ENCODE results near the genes SLX9, ADARB1 and POFUT2.

- PRO-cap, result bidirectional peak, plus-strand start at chr21:44485571, minus-strand start at chr21:44485351; unidirectional peak, plus-strand start at chr21:44485571; unidirectional peak, plus-strand start at chr21:44485672
Observed at GRCh38 chr21:44484824-44485986, 29.9 kb downstream of the LRRC3 start.

DNA sequence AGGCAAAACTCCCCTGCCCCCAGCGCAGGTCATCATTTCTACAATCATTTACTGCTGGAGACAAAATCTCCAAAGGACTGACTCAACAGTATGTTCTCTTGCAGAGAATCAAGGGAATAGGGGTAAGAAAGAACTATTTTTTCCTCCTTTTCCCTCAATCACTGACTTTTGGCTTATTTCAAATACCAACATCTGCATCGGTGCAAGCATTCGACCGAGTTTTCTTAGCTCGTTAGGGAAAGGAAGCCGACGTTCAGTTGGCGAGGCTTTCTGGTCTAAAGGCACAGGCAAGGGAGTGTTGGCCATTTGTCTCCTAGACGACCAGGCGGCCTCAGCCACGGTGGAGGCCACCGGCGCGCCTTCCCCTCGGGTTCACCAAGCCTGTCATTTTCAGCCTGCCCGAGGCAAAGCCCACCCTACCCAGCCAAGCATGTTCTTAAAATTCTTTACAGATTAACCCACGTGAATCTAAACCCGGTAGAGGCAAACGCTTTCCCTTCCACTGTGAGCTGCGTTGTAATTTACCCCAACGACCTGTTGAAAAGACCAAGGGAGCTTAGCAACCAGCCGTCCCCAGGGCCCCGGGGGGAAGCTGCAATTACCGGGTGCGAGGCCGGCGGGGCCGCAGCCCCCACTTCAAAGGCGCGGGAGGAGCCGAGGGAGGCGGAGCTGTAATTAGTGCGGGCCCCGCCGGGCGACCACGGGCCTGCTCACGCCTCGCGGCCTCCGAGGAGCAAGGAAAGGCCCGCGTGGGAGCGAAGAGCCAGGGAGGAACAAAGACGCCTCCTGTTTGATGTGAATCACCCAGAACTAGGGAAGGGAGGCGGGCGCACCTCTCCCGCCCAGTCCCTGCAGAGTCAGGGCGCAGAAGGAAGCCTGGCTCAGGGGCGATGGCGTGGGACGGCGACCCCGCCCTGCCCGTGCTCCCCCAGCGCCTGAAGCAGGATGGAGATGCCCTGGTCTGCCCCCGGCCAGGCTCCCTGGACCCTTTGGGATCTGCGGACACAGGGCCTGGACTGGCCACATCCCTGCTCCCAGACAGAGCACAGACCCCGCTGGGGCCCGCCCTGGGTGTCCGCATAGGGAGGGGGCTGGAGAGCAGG, 11.9 kb upstream of the TSPEAR start:
- PRO-cap, result no peak

DNA sequence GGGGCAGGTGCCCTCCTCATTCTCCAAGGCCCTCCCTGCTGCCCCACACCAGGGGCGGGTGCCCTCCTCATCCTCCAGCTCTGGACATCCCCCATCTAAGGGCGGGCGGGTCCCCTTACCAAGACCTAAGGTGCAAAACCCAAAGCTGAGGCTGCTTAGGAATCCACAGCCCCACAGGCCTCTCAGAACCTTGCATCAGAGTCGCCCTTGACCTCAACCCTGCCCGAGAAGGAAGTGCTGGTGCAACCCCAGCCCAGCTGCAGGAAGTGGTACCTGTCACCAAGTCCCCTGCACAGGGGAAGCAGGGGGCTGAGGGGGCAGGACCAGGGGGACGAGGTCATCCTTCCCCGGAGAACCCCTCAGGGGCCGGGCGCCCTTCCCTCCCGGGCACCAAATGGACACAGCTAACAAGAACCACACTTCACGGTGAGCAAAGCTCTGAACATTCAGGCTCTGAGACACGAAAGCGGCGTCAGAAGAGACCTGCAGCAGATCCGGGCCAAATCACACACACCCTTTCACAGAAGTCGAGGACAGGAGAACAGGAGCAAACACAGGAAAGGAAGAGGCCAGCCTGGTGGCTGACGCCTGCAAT, 6.5 kb downstream of the ITGB2 start:
- PRO-cap, result no peak

DNA sequence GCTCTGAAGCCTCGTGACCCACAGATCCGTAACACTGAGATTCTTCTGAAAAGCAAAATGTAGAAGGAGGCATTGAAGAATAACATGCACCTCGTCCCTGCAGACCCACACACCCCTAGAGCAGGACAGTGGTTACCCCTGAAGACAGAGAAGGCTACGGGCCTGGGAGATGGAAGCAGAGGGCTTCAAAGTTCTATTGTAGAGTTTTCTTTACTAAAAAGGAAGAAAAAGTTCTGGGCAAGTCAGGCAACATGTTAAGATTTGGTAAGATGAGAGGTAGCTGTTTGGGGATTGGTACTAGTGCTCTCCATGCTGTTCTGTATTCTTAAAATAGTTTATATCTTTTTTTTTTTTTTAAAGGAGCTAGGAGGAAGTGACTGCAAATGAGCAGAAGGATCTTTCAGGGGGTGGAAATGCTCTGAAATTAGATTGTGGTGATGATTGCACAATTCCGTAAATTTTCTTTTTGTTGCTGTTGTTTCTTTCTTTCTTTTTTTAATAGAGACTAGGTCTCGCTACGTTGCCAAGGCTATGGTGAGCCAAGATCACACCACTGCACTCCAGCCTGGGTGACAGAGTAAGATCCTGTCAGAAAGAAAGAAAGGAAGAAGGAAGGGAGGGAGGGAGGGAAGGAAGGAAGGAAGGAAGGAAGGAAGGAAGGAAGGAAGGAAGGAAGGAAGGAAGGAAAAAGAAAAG, 4.2 kb upstream of the ITGB2 start:
- PRO-cap, result no peak

DNA sequence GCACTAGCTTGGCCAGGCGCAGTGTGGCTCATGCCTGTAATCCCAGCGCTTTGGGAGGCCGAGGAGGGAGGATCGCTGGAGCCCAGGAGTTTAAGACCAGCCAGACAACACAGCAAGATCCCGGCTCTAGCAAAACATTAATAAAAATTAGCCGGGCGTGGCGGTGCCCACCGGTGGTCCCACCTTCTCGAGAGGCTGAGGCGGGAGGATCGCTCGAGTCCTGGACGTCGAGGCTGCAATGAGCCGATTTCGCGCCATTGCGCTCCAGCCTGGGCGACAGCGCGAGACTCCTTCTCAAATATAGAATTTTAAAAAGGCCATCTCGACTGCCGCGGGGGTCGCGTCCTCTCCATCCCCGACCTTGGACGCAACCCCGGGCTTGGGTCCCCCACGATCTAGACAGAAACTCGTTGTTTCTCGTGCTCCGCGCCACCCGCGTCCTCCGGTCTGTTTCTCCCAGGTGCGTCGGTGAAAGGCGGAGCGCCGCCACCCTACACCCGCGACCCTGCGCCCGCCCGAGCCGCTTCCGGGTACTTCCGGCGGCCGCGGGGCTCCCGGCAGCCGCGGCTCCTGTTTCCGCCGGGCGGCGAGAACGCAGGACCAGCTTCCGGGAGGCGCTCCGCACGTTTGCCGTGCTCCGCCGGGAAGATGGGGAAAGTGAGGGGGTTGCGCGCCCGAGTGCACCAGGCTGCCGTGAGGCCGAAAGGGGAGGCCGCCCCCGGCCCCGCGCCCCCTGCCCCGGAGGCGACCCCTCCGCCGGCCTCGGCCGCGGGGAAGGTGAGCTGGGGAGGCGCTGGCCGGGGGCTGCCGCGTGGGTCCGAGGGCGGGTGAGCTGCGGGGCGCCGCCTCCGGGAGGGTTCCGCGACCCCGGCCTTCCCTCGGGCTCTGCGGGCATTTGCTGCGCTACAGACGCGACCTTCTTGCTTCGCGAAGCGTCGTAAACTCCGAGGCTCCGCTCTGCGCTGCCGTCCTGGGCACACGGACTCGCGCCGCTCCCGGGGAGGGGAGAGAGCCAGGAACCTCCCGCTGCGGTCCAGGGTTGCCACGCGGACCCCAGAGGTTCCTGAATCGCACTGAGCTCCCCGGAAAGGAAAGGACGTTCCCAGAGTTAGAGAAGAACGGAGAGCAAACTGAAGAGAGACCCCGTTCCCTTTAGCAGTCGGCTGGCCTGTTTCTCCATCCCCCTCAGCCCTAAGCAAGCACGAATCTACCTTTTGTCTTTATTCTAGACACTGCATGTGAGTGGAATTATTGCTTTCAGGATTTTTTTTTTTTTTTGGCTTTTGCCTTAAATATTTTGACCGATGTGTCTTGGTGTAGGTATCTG, at the start of gene SLX9:
TSS of gene SLX9 (plus strand) at position 620 of the 1,327 bp plus-strand sequence.
- PRO-cap, result bidirectional peak, plus-strand start at position 603 of the sequence, minus-strand start at position 507 of the sequence

DNA sequence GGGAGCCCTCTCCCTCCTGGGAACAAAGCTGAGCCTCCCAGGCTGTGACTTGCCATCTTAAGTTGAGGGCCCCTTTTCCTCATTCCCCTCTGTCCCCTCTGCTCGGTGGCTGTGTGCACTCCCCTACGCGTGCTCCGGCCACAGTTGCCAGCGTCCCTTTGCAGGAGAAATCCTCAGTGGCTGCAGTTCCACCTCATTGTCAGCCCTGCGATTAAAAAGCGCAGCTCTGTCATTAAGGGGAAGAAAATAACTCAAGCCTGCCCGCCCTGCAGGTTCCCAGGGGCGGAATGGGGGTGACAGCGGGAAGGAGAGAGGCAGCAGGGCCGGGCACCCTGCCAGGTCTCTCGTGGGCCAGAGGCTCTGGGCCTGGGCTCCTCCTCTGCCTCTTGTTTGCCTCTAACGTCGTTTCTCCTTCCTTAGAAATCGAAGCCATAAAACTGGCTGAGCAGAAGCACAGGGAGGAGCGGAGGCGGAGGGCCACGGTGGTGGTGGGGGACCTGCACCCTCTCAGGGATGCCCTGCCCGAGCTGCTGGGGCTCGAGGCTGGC, 26.9 kb downstream of the SLX9 start:
- PRO-cap, result no peak

- PRO-cap, result no peak
Observed at GRCh38 chr21:44989444-44989981, 49.7 kb downstream of the SLX9 start.

DNA sequence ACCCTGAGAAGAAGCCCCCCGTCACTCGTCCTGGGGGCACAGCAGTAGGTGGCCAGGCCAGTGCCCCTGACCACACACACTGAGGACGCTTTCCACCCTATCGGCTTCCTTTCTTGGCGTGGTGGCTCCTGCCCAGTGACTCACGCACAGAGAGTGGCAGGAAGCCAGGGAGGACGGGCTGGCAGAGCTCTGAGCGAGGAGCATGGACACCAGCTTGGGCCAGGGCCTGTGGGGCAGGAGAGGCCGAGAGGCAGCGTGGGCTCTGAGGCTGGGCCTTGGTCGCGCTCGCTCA, 61.1 kb downstream of the SLX9 start:
- PRO-cap, result no peak

DNA sequence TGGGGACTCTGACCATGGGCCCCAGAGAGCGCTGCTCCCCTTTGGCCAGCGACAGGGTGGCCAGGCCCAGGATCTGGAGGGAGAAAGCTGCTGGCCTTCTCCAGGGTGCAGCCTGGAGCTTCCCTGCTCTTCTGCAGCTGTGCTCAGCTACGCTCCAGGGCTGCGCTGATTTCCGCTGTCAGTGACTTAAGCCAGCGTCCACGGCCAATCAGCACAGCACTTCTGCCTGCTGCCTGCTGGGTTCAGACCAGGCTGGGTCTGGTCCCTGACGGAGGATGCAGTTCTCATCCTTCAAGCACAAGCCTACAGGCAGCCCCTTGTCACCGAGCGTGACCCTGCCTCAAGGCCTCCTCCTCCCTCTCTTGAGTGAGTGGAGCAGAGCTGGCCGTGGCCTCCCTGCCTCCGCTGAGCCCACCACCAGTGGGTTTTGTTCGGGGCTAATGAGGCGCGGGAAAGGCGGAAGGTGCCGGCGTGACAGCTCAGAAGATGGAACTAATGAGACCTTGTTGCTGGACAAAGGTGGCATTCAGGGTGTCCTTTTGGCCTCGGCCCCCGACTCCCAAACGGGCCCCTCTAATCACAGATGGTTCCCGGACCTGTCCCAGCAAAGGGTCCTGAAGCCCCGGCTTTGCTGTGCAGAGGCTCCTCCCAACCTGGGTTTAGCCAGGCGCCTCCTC, 44.7 kb upstream of the ADARB1 start:
- PRO-cap, result no peak

GRCh38 chr21:45063978-45064326, 10.4 kb upstream of the ADARB1 start:
- PRO-cap, result no peak

- PRO-cap, result bidirectional peak, plus-strand start at chr21:45074559, minus-strand start at chr21:45074487
Observed at GRCh38 chr21:45074009-45074929, at the start of gene ADARB1. ADARB1 (plus strand) TSS chr21:45074580.

DNA sequence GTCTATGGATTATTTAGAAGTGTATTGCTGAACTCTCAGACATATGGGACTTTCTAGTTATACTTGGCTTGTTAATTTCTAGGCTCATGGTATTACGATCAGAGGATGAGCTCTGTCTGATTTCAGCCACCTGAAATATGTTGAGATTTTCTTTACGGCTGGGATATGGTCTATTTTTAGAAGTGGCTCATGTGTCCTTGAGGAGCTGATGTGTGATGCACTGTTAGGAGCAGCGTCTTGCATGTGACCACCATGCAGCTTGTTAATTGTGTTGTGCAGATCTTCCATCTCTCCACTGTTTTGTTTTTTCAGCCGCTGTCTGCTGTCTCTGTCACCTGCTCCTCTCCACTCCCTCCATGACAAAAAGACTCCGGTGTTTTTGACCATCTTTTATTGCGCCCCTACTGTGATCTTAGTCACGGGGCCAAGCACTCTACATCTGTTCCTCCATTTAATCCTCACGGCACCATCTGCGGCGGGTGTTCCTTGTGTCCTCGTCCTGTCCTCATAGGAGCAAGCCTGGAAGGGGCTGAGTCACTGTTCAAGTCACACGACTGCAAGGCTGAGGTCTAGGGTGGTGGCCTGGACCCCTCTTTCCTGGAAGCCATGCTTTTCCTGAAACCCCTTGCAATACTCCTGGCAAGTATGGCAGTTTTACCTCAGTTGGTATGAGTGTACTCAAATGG, 51.8 kb downstream of the ADARB1 start:
- PRO-cap, result no peak

DNA sequence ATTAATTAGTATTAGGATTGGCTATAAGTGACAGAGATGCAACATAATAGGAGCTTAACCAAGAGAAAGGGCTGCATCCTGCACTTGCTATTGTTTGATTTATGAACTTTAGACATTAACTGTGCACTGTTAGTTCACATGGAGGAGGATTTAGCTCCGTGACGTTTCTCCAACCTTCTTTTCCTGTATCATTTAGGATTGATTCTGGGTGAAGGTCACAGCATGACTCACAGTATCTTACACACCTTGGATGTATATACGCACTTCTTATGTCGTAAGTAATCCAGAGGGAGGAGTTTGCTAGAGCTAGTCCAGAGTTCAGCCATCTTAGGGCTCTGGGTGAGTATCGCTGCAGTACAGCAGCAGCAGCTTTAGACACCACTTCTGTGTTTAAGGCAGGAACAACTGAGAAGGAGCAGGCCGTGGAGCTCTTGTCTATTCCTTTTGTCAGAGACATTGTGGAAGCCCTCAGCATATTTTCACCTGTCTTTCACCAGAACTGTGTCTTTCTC, 63.8 kb downstream of the ADARB1 start:
- PRO-cap, result no peak

- PRO-cap, result bidirectional peak, plus-strand start at chr21:45288082, minus-strand start at chr21:45287884
Observed at GRCh38 chr21:45287592-45288219, at the start of gene POFUT2. POFUT2 (minus strand) TSS chr21:45287895.

GRCh38 chr21:45291789-45292292, 4.1 kb upstream of the POFUT2 start:
- PRO-cap, result no peak

DNA sequence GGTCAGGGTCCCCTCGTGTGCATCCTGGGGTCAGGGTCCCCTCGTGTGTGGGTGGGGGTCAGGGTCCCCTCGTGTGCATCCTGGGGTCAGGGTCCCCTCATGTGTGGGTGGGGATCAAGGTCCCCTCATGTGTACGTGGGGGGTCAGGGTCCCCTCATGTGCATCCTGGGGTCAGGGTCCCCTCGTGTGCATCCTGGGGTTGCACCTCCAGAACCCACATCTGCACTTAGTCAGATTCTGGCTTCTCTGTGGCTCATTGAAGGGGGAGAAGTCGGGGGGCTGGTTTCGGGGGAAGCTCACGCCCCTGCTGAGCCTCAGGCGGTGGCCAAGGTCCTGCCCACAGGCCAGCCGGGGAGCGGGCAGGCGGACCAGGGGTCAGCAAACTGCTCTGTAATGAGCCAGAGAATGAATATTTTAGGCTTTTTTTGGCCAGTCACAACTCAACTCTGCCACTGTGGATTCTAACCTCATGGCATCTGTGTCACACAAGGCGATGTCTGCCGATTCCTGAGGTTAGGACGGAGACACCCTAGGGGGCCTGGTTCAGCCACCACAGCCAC, 33.6 kb upstream of the POFUT2 start:
- PRO-cap, result no peak

GRCh38 chr21:45328524-45329256, 41.0 kb upstream of the POFUT2 start:
- PRO-cap, result no peak

DNA sequence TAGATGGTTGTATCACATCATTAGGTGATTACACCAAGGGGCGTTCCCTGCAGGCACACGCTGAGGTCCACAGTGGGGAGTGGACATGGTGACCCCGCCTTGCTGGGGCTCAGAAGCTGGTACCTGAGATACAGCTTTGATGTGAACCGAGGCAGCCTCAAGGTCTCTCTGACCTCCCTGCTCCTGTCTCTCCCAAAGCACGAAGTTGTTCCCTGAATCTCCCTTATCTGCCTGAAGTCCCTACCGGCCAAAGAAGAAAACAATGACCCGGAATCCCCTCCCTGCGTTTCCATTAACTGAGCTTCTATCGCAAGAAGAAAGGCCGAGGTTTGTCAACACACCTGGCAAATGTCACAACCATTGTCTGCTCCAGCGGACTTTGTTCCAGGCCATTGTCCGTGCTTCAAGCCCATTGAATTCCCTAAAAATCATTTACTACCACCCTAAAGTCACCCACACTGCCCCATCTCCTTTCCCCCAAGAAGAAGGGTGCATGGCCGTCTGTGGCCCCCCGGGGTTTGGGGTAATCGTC, 48.3 kb upstream of the COL18A1 start:
- PRO-cap, result no peak

GRCh38 chr21:45364135-45365056, 40.6 kb upstream of the COL18A1 start:
- PRO-cap, result unidirectional peak, plus-strand start at chr21:45364355

- PRO-cap, result no peak
Observed at GRCh38 chr21:45378051-45378911, 26.7 kb upstream of the COL18A1 start.